Pulmonary artery (tissue), 1 donor: ENCODE measurements around a stretch of chr17.

DNA sequence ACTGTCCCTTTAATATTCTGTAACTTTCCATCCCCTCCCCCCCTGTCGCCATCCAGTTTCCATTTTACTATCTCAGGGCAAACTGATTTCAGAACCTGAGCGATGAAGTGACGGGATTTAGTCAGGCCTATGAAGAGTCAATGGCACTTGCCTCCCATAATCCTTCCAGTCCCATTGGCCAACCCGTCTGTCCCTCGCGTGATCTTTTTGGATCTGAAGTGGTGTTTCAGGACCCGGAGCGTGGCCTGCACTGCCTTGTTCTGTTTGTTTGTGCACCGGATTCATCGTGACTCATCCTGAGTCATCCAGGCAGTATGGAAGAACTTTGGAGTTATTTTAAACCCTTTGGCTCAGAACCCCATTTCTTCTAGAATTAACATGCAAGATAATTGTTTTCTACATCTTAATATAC lies 199.8 kb upstream of the CHMP6 start:
- PRO-cap: no peak

DNA sequence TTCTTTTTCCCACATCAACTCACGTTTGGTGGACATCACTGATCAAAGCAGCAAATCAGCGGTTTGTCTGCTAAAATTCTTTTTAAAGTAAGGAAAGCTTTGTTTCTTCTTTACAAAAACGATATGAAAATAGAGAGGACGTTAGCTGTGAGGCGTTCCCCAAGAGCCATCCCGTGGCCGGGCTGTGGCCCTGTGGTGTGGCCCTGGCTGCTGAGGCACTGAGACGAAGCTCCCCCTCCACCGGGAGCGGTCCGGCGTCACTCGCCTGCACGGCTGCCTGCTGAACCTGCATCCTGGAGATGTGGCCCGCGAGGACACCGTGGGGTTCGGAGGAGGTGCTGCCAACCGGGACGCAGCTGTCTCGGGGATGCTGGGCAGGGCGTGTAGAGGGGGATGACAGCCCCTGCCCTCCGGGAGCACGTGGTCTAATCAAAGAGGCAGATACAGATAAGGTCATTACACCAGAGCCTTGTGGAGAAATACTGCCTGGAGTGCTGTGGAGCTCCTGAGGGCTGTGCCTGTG lies 105.1 kb upstream of the CHMP6 start:
- PRO-cap: no peak

- PRO-cap: no peak
Observed at GRCh38 chr17:81128784-81129566, 36.3 kb upstream of the PVALEF start.

DNA sequence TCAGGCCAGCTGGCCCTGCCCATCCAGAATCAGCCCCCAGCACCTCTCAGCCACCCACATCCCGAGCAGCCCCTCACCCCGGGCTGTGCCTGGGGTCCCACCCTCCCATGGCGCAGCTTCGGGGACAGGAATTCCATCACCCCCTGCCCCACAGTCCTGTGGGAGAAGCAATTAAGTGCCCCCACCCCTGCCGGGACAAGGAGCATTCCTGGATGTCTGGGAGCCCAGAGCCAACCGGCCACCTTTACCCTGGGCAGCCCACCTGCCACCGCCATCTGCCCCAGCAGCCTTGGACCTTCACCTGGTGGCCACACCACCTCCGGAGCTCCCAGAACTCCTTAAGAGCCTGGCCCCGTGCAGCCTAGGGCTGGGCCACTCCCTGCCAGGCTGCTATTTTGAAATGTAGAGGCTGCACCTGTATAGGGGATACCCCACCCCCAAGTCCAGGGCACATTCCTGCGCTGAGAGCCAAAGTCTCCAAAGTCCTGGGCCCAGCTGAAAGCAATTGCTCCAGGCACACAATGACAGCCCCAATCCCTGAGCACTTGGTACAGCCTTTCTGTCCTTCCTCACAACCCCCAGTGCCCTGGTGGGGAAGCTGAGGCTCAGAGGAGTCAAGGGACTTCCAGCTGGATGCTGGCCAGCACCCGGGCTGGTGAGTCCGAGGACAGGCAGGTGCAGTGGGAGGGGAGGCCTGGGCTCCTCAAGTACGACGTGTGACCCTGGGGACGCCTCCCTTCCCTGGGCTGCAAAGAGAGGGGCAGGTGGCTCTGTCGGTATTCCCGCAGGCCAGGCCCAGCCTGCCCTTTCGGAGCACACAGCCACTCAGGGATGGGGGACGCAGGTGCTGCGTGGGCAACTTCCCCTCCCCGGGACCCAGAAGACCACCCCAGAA lies 33.4 kb upstream of the PVALEF start:
- PRO-cap: no peak

DNA sequence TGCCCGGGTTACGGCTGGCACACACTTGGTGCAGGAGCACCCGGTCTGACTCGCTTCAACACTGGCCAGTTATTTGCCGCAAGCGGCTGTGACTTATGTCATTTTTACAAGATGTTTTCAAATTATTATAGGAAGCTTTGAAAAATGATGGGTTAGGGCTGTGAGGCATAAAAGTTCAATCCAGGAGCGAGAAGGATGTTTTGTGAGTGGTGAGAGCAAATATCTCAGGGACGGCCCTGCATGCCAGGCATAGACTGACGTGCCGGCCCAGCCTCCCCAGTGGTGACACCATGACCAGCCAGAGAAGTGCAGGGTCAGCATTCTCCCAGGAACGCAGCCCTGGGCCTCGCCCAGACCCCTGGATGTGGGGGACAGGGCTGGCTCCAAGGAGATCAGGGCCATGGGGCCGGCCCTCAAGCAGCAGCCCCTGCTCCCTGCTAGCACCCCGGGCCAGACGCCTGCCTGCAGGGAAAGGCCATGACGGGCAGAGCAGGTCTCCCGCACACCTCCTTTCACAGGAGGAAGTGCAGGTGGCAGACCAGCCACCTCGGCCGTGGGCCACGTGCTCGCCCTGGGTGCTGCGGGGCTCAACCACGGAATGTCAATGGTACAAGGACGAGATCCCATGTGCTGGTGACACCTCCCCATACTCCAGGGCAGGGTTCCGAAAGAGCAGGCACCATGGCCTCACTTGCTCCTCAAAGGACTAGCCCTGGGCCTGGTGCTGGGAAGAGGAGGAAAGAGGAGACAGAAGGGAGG lies 9.5 kb downstream of the NDUFAF8 start:
- PRO-cap: no peak

DNA sequence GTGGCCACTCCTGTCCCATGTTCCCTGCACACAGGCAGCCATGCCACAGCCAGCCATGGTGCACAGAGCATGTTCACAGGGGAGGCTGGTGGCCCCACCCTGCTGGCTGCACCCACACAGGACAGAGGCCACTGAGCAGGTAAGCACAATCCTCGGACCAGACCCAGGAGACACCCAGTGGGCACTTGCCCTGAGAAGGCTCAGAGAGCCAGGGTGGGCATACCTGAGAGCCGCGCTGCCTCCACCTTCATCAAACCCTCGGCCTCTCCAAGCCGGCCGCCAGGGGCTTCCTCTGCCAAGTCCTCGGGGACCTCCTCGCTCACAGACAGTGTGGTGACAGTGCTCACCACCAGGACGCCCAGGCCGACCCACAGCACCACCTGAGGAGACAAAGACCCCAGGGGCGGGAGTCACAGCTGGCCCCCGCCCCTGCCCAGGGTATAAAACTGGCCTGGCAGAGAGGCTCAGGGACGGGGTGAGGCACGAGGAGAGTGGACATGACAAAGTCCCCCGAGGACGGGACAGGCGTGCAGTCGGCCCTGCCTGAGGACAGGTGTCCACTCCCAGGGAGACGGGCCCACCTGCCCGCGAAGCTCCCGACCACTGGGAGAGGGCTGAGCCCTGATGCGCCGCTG lies 21.0 kb downstream of the NDUFAF8 start:
- PRO-cap: no peak

GRCh38 chr17:81293179-81293437 lies 2.0 kb downstream of the SLC38A10 start:
- PRO-cap: no peak

- PRO-cap: no peak
Observed at GRCh38 chr17:81330593-81331235, 35.6 kb upstream of the SLC38A10 start.

GRCh38 chr17:81346567-81347272 lies 48.5 kb upstream of the BAHCC1 start:
- PRO-cap: no peak

- PRO-cap: no peak
Observed at GRCh38 chr17:81349865-81350643, 45.2 kb upstream of the BAHCC1 start.

DNA sequence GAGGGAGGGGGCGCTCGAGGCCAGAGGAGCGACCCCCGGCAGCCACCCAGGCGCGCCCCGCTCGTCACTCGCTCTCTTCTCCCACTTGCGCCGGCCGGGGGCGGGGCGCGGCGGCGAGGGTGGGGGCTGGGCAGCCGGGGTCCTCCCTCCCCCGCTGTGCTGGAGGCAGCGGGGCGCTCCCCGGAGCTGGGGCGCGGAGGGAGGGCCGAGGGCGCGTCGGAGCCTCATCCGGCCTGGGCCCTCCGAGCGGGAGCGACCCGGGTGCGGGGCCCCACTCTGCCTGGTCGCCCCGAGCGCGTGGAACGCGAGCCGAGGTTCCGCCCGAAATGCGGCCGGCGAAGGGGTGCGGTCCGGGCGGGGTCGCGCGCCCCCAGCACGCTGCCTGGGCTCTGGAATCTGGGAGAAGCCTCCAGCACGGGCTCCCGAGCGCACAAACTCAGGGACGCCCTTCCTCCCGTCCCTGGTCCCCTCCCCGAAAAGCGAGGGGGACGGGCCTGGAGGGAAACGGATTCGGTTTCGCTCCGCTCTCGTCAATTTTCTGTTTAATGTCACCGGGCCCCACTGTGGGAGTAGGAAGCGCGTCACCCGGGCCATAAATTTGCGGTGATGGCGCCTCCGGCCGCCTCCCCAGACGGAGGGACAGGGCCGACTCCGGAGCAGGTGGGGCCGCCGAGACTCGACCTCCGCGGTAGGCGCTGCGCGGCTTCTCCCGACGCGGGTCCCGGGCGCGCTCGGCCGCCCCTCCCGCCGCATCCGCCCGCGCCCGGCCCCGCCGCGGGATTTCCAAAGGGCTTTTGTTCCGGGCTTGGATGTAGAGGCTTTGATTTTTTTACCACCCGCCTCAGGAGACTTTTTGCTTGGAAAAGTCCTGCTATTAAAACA lies 8.2 kb upstream of the BAHCC1 start:
- PRO-cap: bidirectional peak, plus-strand start at position 189 of the sequence, minus-strand start at position 81 of the sequence; bidirectional peak, plus-strand start at position 475 of the sequence, minus-strand start at position 438 of the sequence; unidirectional peak, minus-strand start at position 755 of the sequence

DNA sequence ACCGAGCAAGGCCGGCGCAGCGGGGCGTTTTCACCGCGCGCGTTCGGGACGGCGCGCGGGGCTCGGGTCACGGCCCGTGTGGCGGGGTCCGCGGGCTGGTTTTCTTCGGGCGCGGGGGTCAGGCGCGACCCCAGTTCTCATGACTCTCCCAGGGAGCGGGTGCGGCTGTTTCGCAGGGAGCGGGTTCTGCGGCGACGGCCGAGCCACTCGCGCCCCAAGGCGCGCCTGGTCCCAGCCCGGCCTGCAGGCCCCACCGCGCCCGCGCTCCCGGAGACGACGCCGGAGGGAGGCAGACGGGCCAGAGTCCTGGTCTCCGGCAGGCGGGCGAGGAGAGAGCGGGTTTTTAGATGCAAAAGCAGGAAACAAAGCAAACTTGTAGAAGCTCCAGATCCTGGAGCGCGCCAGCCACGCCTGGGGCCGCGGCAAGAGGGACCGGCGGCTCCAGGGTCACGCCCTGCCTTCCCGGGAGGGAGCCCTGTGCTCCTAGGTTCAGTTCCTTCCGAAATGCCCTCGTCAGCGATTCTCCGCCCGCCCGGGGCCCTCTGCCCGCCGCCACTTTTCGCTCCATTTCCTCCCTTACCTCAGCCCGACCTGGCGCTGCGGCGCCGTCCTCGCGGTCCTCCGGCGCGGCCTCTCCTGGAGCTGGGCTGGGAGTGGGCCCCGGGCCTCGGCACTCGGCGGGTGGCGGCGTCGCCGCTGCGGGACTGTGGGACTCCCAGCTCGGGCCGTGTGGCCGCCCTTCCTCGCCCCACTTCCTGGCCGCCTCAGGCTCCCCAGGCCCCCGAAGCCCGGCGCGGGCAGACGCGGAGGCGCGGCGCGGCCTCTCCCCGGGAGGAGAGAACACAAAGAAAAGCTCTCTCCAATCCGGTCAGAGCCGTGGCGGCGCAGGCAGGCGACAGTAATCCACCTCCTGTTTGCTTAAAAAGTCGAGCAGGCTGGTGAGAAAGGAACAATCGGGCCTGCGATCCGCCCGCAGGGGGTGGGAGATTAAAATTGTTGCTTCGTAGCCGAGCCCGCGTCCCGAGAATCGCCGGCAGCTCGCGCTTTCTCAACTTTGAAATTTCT lies 1.4 kb downstream of the BAHCC1 start:
- PRO-cap: no peak

GRCh38 chr17:81427555-81428634 lies 32.6 kb downstream of the BAHCC1 start:
- PRO-cap: no peak

- PRO-cap: no peak
Observed at GRCh38 chr17:81452967-81453604, 57.8 kb downstream of the BAHCC1 start.

DNA sequence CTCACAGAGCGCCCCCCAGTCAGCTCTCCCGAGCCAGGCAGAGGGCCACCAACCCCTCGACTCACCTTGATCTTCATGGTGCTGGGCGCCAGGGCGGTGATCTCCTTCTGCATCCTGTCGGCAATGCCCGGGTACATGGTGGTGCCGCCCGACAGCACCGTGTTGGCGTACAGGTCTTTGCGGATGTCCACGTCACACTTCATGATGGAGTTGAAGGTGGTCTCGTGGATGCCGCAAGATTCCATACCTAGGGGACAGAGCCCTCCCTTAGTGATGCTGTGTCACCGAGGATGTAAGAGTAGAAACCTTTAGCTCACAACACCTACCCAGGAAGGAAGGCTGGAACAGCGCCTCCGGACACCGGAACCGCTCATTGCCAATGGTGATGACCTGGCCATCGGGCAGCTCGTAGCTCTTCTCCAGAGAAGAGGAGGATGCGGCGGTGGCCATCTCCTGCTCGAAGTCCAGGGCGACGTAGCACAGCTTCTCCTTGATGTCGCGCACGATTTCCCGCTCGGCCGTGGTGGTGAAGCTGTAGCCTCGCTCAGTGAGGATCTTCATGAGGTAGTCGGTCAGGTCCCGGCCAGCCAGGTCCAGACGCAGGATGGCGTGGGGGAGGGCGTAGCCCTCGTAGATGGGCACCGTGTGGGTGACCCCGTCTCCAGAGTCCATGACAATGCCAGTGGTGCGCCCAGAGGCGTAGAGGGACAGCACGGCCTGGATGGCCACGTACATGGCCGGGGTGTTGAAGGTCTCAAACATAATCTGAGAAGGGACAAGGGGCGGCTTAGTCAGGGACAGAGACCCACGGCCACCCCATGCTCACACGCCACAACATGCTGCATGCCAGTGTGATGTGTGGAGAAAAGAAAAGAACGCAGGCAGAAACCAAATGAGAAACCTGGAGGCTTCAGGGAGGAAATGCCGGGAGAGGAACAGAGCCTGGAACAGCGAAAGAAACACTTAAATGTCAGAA lies 1.4 kb downstream of the ACTG1 start:
- PRO-cap: no peak

DNA sequence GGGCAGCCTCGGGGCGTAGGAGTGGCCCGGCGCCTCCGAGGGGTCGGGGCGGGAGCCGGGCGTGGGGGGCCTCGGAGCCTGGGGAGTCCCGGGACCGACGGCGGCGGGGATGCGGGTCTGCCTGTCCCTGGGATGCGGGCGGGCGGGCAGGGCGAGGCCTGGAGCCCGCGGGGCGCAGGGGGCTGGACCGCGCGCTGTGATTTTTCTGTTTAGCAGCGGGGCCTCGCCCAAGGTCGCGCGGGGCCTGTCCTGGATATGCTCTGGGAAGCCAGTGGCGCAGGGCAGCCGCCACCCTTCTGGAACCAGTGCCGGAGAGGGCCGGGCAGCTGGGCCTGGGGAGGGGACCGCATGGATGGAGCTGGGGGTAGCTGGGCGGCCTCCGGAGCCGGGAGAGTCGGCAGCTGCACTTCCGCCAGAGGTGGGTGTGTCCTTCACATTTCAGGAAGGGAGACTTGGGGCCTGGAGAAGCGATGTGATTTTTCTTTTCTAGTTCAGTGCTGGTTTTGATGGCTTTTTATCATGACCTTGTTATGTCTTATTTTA lies 2.5 kb upstream of the ACTG1 start:
- PRO-cap: bidirectional peak, plus-strand start at position 74 of the sequence, minus-strand start outside the sequence

DNA sequence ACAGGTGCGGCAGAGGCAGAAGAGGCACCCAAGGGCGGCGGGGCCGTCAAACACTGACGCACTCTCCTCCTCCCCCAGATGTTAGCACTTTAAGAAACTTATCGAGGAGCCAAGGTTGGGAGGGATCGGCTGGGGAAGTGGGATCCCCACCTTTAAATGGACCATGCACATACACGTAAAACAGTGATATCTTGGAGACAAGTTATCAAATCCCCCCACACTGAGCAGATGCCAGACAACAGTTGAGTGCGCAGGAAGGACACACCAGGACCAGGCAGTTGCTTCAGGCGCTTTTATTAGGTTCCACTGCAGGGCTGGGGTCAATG lies 4.4 kb upstream of the FAAP100 start:
- PRO-cap: no peak

GRCh38 chr17:81566150-81567170 lies 14.3 kb upstream of the FAAP100 start:
- PRO-cap: no peak

GRCh38 chr17:81635321-81636028 lies 1.4 kb downstream of the NPLOC4 start:
- PRO-cap: no peak

DNA sequence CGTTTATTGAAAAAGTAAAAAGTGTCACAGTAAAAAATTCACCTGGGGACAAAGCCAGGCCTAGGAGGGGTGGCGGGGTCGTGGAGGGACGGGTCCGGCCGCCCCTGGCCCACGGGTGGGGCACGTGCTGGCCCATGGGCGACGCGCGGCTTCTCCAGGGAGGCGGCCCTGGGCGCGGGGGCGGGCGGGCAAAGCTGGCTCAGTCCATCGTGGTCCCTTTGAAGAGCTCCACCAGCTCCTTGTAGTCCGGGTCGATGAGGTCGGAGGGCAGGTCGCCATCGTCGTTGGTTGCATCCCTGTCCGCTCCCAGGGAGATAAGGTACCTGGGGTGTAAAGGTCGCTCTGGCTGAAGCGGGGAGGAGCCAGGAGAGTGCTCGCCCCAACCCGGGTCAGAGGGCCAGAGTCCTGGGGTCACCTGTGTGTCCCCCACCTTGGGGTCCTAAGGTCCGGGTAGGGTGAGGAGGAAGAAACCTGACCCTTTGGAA lies 481 bp upstream of the MCRIP1 start:
- PRO-cap: no peak